SEM (cell line): ENCODE measurements around a stretch of chr1.

DNA sequence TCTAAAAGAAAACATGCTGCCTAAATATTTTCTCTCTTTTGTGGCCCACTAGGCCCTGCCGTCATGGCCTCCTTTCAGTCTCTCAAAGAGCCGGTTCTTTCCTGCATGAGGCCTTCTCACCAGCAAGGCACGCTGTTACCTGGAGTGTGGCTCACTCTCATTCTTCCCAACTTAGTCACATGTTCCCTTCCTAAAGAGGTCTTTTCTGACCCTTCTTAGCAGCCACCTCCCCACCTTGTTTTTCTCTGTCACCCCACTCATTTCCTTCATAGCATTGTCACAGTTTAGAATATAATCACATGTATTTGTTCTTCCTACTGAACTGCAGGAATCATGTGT lies 1.5 kb downstream of the CAPN2 start:
- PRO-cap: no peak

GRCh38 chr1:223720619-223721579 lies 8.6 kb downstream of the CAPN2 start:
- PRO-cap: no peak

GRCh38 chr1:223748670-223749535 lies 36.6 kb downstream of the CAPN2 start:
- PRO-cap: no peak

- PRO-cap: no peak
These were observed 42.9 kb downstream of the CAPN2 start for GRCh38 chr1:223755011-223755822.

- PRO-cap: no peak
These were observed 58.1 kb downstream of the CAPN2 start for GRCh38 chr1:223770179-223771050.

GRCh38 chr1:223774690-223775198 lies 62.4 kb downstream of the CAPN2 start:
- PRO-cap: no peak

DNA sequence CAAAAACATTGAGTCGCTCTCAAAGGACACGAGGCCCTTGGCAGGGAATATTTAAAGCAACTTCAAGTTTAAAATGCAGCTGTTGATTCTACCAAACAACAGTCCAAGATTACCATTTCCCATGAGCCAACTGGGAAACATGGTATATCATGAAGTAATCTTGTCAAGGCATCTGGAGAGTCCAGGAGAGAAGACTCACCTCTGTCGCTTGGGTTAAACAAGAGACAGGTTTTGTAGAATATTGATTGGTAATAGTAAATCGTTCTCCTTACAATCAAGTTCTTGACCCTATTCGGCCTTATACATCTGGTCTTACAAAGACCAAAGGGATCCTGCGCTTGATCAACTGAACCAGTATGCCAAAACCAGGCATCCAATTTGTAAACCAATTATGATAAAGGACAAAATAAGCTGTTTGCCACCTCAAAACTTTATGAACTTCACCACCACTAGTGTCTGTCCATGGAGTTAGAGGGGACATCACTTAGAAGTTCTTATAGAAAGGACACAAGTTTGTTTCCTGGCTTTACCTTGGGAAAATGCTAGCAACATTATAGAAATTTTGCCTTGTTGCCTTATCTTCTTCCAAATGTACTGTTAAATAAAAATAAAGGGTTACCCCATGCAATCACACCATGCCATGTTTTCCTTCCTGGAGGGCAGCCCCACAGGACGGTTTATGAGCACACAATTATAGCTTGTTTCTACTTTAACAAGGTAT lies 63.0 kb downstream of the CAPN2 start:
- PRO-cap: no peak

DNA sequence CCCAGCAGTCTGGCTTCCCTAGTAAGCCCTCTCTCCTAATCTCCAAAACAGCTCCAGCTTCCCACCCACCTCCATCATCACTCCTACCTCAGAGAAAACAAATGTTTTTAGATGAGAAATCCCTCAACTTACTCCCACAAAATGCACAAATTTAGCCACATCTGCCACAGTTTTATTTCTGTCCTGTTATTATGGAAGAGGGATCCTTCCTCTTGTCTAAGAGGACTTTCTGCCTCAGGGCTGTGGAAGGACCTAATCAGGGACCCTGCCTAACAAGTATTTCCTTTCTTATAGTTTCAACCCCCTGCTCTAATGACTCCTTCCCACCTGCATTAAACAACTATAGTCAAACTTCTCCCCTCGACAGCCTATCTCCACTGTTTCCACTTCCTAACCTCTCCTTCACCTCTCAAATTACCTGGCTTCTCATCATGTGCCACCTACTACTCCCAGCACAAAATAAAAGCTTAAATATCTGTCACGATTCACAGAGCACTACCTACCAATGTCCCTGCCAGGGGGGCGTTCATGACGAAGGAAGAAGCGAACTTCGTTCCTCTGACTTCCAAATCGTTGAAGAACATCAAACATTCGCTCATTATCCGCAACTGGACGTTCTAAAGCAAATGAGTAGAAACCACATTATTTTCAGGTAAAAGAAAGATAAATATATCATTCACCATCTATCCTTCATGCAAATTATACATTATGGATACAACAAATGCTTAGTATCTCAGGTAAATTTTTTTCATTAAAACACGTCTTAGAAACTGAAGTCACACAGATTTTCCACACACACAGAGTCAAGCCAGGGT lies 31.8 kb downstream of the TP53BP2 start:
- PRO-cap: no peak

- PRO-cap: no peak
These were observed 20.0 kb downstream of the TP53BP2 start for GRCh38 chr1:223825676-223826255.

DNA sequence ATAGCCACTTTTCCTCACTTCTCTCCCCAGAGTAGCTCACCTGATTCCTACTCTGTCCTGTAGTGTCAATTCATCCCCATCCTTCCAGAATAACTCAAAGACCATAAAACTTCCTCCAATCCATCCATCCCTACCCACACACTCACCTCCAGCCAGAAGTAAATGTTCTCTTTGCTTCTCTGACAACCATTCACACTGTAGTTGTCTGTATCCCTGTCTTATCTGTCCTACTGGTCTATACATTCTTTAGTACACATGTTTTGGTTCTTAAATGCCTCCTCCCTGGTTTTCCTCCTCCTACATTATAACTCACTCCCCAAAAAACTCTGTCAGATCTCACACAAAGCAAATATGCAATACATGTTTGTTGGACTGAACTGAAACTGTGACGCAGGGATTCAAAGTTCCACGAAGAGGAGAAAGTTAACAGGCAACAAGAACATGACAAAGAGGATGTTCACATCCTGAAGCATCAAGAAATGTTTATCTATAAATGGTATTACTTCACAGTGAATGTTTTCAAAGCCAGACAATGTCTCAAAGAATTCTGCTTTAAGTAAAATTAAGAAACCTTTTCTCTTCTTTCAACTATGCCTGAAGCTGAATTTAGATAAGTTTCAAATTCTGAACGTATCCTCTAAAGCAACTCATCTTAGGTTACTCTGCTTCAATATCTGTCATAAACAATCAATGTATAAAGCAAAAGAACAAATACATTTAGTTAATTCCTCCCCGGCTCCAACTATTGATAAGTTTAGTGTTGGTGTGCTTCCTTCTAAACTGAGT lies 10.9 kb downstream of the TP53BP2 start:
- PRO-cap: no peak

DNA sequence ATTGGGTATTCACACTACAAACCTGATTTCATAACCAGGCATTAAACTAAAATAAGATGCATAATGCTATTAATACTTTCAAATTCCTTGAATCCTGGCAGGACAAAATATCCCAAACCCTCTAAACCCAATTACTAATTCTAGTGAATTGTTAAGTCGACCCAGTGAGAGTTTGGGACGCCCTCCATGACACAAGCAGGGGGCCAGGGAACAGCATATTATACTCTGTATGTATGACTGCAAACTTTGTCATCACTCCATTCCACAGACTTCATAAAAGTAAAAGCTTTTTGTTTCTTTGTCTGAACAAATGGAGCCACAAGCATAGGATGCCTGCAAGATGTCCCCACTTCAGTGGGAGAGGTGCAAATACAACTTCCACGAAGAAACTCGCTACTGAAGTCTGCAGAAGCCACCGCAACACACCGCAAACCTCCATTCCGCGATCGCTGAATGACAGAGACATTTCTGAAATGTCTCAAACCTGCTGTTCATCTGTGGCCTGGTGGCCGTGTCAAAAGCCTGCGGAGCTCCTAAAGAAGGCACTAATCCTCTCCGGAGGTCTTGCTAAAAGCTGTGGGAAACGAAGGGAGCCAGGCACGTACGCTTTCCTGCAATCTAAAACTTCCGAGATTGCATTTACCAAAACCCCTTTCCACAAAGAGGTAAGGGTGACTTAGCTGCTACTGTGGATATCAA lies 1.1 kb downstream of the TP53BP2 start:
- PRO-cap: bidirectional peak, plus-strand start at position 545 of the sequence, minus-strand start at position 451 of the sequence

GRCh38 chr1:223887777-223888684 lies 42.3 kb upstream of the TP53BP2 start:
- PRO-cap: no peak

- PRO-cap: no peak
These were observed 102.2 kb upstream of the FBXO28 start for GRCh38 chr1:224011463-224012325.

DNA sequence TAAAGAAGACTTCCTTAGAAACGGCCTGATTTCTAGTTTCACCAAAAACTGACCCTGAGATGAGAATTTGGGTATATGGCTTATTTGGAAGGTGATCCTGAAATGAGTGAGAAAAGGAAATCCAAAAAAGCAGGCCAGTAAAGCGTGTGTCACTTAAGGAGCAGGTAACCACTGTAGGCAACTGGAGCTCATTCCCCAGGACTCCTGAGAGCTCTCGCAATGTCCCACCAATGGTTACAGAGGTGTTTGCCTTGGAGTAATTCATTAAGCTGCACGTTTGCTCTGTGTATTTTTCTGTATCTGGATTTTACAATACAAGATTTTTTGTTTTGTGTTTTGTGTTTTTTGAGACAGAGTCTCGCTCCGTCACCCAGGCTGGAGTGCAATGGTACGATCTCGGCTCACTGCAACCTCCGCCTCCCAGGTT lies 22.8 kb downstream of the DEGS1 start:
- PRO-cap: no peak

DNA sequence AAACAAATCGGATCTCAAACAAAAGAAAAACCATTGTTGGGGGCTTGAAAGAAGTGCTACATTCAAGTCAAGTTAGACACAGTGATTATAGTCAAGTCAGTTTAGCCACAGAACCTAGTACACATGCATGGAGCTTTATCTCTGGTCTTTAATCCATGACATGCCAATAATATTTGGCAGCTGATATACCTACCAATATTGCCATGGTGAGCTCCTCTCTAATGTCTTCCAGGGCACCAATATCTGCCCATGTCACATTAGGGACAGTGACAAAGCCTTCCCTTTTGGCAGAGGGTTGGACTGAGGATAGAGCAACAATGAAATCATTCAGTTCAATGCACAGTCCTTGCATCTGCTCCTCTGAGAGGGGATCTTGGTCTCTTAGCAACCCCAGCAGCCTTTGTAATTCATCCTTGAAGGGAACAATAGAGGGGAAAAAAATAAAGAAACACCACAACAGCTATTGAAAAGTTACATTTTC lies 42.4 kb downstream of the NVL start:
- PRO-cap: no peak

- PRO-cap: bidirectional peak, plus-strand start at chr1:224330442, minus-strand start at chr1:224330139
These were observed 349 bp upstream of the NVL start for GRCh38 chr1:224330272-224330769.

DNA sequence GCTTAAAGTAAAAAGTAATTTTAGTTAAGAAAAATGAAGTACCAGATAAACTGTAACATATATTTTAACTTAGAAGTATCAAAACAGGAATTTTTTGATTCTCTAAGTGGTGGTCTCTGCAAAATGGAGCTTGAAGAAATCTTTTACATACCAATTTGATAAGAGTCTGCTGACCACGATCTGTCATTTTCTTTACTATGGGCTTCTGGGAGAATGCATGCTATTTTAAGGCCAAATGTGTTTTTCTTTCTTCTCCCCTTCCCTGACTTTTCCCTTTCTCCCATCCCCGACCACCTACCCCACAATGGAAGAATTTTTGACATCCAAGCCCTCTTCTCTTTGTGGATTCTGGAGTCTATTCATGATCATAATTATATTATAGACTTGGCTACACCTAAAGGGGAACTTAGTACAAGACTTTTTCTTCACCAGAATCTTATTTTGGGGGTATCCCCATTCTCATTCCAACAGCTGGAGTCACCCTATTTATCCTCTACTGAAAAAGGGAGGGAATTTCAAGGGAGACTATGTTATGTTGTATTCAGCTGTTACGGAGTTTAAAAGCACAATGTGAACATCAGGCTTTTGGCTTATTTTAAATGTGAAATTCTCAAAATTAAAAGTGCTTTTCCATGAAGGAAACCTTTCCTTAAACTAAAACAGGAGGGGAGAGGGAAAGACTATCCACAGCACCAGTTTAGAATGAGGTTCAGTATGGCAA lies 31.4 kb downstream of the CNIH4 start:
- PRO-cap: no peak

DNA sequence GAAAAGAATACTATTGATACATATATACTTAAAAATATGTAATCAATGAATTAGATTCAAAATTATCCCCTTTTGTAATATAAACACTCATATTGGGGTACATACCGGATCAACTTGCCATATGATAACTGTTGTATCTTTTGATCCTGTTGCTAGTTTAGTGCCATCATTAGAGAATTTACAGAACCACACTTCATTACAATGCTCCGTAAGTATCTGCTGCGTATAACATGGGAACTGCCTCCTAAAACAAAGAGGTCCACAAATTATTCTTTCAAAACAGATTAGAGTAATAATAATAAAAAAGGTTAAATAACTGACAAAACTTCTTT lies 23.3 kb downstream of the WDR26 start:
- PRO-cap: no peak

GRCh38 chr1:224432281-224432477 lies 2.4 kb downstream of the WDR26 start:
- PRO-cap: no peak

DNA sequence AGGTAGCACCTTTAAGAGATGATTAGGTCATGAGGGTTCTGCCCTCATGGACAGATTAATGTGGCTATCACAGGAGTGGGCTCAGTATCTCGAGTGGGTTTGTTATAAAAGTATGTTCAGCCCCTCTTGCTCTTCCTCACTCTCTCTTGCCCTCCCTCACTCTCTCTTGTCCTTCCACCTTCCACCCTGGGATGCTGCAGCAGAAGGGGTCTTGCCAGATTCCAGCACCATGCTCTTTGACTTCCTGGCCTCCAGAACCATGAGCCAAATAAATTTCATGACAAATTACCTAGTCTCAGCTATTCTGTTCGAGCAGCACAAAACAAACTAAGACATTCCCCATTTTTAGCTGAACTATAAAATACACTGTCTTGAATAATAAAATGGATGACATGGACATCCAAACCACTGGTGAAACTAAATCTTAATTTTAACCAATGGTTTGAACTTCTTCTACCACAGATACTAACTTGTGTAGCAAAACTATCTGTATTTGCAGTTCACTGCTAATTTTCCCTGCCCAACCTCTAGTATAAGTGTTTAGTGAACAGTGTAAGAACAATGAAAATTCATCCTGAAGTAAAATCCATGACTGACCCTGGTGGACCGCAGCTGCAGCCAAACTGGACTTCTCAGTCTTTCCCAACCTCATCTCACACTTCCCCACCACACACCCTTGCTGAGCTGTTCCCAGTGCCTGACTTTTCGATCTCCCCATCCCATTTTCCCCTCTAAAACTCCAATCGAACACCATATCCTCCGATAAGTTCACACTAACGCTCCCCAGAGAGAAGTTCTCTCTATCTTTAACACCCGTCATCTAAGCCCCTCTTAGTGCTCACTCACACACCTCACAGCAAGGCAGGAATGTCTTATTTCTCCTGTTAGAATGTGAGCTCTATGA lies 22.2 kb downstream of the LBR start:
- PRO-cap: no peak